Retinal pigment epithelial cell (primary cell): Measurements from ENCODE around the gene GNAQ.

DNA sequence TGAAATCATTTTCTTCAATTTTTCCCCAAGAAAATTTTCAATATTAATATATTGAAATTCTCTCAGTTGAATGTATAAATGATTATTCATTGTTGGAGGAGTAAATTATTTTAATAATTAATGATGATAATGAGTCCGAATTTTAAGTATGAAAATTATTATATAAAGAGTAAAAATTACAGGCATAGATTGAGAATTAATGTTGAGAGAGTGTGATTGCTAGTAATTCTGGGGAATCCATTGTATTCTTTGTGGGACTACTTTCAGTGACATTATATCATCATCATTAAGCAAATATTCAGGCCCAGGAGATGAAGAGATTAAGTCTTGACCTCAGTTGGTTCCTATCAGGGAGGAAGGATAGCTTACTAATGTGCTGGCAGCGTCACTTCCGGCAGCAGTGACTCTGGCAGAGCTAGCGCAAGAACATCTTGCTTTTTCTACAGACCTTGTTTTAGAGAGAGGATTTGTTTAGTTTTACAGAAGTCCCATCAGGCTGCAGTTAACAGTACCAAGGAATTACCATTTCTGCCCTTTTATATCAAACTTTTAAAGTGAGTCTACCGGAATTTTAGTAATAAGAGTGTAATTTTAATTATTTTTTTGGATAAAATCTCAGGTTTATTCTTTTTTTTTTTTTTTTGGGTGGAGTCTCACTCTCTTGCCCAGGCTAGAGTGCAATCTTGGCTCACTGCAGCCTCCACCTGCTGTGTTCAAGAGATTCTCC is 20.2 kb downstream of the OSTF1 start:
- RRBS, result no CpG with 5 or more reads among the region's 5 CpGs

DNA sequence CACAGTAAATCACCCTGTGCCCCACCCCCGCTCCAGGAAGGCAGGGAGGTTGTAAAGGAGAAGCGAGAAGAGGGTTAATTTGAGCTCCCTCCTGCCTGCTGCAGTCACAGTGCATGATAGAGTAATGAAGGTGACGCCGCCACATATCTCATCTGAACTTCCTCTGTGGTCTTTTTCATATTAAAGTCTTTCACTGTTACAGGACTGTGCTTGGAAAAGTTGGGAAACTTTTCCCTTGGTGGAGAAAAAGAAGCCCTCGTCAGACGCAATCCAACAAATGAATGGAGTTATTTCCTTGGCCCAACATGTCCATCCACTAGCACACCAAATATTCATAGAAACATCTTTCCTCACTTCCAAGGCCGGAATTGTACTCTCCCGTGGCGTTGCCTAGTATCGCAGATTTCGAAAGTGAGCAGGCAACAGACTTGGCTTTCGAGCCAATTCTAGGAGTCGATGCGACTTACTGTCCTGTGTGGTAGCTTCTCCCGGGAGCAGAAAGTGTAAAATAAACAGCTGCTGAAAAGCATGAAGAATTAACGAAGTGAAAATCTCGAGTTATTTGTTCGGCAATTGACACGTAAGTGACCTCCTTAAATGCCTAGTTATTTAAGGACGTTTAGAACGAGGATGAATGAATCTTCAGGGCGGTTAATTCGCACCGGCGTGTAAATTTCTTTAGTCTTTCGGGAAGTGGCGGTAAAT is 622 bp upstream of the PCSK5 start:
- RRBS, result no CpG with 5 or more reads among the region's 27 CpGs

DNA sequence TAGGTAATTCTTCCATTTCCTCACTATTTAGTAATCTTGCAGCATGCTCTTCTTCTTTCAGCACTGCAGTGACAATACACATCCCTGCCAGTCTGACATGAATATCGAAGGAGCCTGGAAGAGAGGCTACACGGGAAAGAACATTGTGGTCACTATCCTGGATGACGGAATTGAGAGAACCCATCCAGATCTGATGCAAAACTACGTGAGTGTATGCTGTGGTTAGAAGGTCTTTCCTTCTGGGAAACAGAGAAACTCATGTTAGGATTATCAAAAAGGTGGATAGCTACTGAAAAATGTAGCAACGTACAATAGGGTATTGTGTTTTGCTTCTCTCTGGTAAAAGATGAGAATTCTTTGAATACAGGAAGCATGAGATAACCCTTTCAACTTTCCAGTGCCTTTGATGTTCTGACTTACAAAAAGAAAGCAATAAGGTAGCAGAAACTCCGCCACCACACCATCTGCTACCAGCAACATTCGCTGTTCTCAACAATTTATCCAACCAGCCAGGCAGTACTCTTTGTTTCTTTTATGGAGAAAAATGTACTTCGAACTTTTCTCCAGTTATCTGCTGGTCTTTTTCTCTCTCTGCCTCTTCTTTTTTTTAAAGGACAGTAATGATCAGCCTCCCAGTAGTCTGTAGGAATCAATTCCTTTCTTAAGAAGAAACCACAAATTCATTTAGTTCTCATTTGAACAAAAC is 133.4 kb downstream of the PCSK5 start:
- RRBS, result no CpG with 5 or more reads among the region's 8 CpGs

DNA sequence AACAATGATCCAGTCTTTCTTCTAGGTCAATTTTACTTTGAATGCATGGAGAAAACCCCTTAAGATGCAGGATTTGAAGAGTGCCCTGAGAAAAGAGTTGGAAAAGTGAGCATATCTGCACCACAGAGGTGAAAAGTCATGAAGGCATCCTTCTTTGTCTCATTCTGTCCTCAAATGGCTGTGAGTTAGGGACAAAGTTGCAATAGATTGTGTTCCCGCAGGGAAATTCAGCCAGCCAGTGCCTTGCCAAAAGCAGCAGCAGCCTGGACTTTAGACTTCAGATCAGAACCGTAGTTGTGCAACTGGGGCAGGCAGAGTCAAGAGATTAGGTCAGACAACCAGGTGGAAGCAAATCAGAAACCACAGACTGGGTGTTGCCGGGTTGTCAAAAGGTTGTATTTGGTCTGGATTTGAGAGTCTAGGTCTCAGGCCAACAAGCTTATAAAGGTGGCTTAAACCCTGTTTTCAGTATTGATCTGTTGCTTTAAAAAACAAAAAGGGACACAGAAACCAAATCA is 21.1 kb downstream of the RFK start:
- RRBS, result no CpG with 5 or more reads among the region's 3 CpGs

- RRBS, result no CpG with 5 or more reads among the region's 1 CpG
These were observed 8.3 kb downstream of the RFK start for GRCh38 chr9:76385952-76386334.

DNA sequence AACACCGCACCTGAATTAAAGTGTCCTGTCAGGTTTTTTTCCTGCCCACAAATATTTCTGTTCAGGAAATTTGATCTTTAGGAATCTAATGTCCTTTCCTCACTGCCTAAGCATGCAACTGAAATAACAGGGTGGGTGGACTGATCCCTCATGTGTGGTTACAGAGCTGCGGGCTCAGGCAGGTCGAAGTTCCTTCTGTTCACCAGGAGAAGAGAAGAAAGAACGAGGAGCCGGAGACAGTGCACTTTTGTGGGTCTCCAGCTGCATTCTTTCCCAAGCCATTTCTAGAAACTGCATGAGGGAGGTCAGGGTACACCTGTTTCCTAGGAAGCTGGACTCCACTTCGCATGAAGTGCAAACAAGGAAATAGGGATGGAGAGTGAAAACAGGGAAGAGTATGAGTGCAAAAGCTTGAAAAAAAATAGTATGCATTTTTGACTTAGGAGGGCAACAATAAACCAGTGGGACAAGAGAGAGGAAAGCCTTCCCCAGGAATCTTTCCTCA is 60.2 kb downstream of the GCNT1 start:
- RRBS, result no CpG with 5 or more reads among the region's 6 CpGs

GRCh38 chr9:76818062-76818846 is 87.7 kb downstream of the PRUNE2 start:
- RRBS, result no CpG with 5 or more reads among the region's 6 CpGs

DNA sequence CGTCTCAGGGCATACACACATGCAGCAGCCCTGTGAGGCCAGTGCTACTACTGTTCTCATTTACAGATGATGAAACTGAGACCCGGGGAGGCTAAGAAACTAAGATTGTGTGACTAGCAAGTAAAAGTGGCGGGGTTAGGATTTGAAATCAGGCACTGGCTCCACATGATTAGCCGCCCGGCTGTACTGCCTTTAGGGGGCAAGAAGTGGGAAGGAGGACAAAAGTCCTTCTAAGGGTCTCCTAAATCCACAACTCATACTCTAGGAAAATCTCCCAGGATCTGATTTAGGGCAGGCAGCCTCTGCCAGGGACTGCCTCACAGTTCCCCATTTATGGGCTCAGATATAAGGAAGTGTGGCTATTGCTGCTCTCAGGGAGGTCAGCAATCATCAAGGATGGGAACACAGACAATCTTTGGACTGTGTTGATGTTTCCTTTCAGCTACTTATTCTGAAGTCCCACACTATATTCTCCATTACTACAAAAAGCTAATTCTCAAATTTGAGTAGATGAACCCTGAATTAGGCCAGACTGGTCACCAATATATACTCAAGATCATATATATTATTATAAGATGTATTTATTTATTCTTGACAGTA is 7.8 kb downstream of the PRUNE2 start:
- RRBS, result 88% methylated on average over 3 of the region's 5 CpGs

DNA sequence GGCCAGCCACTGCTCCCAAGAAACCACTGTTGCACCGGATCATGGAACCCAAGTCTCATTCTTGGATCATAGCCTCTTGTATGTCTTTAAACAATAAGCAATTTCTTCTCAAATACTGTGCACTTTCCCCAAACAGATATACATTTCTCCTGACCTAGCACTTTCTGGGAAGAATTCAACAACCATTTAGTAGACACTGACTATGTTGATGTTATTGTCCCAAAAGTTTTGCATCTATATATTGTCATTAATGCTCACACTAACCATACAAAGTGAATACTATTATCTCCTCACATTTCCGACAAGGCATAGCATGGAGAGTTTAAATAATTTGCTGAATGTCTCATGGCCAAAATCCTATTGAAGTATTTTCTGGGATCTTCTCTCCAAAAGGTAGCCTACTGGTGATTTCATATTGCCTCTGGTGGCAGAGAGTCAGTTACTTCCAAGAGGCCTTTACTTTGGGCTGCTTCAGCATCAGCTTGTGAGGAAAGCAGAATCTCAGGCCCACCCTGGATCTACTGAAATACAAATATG is 123.2 kb downstream of the GNAQ start:
- RRBS, result no CpG with 5 or more reads among the region's 2 CpGs

- RRBS, result no CpG with 5 or more reads among the region's 4 CpGs
These were observed 50.3 kb downstream of the GNAQ start for GRCh38 chr9:77981095-77981966.

- RRBS, result no CpG with 5 or more reads among the region's 2 CpGs
These were observed 45.6 kb downstream of the GNAQ start for GRCh38 chr9:77985944-77986400.

DNA sequence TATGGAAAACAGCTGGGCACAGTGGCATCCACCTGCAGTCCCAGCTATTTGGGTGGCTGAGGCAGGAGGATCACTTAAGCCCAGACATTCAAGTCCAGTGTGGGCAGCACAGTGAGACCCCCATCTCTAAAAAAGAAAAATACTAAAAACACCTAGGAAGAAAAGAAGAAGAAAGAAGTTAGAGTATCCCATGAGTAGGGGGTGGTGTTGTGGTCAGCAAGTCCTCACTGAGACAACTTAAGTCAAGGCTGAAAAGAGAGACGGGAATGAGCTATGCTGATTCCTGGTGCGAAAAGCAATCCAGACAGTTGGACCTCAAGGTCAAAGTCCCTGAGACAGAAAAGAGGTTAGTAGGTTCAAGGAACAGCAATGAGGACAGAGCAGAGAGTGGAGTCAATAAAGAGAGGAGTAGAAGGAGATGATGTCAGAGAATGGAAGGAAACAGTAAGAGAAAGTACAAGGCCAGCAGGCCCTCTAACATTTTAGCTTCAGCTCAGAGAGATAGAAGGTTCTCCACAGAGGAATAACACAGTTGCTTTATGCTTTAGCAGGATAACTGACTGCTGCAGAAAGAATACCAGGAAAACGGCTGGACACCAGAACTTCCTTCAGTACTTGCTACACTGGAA is 43.8 kb downstream of the GNAQ start:
- RRBS, result no CpG with 5 or more reads among the region's 3 CpGs

DNA sequence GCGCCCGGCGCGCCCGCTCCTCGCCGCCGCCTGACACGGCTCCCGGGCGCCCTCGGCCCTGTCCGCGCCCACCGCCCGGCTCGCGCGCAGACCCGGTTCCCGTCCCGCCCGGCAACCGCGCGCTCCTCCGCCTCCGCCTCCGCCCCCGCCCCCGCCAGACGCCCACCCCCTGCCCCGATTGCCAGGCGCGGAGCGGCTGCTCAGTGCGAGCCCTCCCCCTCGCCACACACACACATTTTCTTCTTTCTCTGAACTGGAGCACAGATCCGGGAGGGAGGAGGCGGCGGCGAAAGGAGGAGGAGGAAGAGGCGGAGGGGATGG is at the start of gene GNAQ:
Gene GNAQ, minus strand, starts transcription at position 116 of the 321 bp plus-strand sequence.
- RRBS, result under 1% methylated on average over 13 of the region's 43 CpGs

GRCh38 chr9:78278290-78278906 is 18.5 kb upstream of the PSAT1 start:
- RRBS, result no CpG with 5 or more reads among the region's 4 CpGs

DNA sequence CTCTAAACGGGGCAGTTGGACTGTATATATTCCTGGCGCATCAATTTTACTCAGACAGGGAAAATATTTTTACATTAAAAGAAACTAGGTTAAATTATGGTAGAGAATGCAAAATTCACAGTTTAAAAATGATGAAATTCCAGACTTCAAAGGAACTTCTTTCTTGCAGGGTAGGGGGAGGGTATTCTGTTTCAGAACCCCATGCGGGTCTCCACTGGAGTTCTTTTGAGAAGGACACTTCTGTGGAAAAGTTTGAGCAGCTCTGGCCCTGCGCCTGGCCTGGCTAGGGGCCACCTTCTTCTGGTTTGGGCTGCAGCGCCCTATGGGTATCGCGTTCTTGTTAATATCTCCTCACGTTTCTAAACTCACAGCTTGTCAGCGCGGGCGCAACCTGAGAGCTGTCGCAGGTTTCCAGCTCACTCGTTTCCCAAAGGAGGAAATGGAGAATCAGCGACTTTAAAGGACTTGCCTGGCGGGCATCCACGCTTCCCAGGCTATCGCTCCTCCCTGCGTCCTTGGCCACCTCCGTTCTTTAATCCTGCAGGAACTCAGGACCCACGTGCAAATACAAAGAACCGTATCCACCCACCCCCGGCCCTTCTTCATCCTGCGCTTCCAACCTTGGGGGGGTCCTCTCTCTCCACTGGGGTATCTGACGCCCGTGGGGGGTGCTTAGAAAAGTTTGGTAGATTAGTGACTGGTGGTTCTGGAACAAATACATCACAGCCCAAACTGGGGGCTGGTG is 788 bp upstream of the PSAT1 start:
- RRBS, result no CpG with 5 or more reads among the region's 25 CpGs

DNA sequence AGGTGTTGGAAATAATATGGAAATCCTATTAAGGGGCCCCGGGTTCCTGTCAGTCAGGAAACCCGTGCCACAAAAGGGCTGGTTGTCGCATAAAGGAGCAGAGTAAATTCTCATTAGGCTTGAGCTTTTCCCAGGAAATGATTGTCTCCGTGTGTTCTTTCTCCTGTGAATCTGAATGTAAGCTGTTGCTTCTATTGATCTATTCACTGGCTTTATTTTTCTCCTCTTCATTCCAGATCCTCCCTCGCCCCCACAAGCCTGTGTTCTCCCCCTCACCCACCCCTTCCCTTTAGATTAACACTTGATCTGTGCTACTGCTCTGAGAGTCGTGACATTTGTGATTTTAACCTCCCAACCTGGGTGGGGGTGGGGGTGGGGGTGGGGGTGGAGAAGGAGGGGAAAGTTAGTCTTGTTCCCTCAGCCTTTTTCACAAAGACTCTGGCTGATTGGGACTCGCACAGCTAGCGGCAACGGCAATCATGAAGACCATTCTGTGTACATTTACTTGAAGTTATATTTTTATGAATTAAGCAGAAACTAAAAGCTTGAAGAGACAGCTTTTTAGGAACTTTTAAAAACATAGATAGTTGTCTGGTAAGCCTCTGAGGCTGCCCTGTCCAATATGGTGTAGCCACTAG is 91.0 kb downstream of the TLE4 start:
- RRBS, result no CpG with 5 or more reads among the region's 9 CpGs

DNA sequence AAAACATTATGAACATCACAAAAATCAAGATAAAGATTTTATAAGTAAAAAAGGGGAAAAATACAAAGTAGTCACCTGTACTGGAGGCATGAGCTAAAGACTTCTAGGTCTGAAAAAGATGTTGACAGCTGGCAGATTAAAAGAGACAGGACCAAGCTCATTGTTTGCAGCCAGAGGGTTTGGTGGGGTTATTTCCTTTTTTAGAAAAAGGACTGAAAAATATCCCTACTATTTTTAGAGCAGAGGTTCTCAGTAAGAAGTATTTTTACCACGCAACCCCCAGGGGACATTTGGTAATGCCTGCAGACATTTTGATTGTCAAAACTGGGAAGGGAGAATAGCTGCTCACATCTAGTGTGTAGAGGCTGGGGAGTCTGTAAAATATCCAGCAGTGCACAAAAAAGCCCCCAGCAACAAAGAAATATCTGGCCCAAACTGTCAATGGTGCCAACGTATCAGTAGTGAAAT is 353.4 kb downstream of the TLE1 start:
- RRBS, result no CpG with 5 or more reads among the region's 2 CpGs

GRCh38 chr9:81877082-81877338 is 51.2 kb upstream of the SPATA31D4 start:
- RRBS, result no CpG with 5 or more reads among the region's 6 CpGs

DNA sequence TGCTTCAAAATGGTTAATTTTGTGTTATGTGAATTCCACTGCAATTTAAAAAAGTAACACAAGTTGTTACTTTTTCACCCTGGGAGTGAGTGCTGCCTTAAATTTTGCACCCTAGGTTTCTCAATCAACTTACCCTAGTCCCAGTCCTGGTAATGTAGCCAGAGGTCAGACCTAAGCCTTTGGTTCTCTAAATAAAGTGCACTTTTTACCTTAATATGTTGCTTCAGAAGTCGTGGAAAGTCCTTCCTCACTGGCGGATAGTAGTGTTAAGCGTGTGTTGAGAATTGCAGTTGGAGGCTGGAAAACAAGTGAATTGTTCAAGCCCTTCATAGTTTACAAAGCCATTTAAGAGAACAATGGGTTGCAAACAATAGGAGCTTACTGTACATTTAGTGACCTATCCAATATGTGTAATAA is 49.0 kb upstream of the SPATA31D4 start:
- RRBS, result no CpG with 5 or more reads among the region's 3 CpGs

GRCh38 chr9:82582634-82583125 is 480.3 kb downstream of the RASEF start:
- RRBS, result no CpG with 5 or more reads among the region's 2 CpGs